Mesenchymal stem cell of Wharton's jelly (primary cell): ENCODE measurements around a stretch of chr21.

- CAGE, long polyA plus RNA: no peak
Observed at GRCh38 chr21:5118138-5118661, 5403.2 kb upstream of the TPTE start.

DNA sequence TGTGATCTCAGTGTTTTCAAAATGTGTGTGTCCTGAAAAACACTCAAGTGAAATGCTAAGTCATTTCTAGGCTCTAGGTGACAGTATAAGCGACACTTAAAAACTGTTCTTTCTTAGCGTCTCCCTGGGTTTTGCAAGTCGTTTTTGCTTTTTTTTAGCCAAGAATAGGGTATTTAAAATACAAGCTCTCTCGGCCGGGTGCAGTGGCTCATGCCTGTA lies 5394.2 kb upstream of the TPTE start:
- CAGE, long polyA plus RNA: no peak

DNA sequence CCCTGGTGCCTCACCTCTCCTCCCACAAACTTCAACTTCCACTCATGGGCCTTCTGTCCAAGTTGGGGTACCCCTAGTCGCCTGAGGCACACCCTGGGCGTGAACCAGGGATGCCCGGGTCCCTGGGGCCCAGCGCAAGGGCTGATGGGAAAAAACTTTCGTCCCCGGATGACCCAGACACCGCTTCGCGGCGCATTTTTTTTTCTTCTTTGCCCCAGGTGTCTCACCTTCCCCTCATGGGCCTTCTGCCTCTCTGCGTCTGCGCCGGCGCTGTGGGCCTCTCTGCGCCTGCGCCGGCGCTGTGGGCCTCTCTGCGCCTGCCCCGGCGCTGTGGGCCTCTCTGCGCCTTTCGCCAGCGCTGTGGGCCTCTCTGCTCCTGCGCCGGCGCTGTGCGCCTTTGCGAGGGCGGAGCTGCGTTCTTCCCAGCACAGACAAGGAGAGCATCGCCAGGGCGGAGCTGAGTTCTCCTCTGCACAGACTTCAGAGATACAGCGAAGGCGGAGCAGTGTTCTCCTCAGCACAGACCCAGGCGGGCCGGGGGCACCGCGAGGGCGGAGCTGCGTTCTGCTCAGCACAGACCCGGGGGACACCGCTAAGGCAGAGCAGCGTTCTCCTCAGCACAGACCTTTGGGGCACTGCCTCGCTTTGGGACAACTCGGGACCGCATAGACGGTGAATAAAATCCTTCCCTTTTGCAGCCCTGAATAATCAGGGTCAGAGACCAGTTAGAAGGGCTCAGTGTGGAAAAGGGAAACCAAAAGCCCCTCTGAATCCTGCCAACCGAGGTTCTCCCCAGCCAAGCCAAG lies 1706.0 kb upstream of the TPTE start:
- CAGE, long polyA plus RNA: no peak

DNA sequence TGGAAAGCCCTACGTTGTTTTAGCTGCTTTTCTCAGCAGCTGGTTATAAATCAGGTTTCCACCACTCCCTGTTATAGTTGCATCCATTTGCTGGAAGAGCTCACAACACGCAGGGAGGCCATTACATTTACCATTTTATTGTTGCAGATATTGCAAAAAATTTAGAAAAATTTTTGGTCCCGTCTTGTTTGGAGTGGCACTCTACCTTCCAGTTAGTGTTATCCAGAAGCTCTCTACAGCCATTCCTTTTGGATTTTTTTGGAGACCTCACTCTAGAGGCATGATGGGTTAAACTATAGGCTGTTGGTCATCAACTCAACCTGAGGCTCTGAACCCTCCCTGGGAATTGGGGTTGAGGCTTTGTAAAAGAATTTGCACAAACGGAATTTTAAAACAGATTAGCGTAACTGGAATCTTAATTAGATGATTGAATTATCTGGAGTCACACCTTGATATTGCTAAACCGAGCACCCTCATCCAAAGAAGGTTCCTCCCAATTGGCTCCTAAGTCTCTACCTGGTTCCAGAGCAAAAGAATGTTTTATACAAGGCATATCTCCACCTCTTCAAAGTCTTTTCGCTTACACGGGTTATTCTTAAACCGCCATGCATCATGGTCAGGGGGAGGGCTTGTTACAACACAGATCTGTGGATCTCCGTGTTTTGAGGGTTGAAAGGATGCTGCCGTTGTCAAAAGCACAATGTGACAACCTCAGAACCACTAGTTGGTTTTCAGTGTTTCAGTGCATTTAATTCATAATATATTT lies 1531.9 kb upstream of the TPTE start:
- CAGE, long polyA plus RNA: no peak

DNA sequence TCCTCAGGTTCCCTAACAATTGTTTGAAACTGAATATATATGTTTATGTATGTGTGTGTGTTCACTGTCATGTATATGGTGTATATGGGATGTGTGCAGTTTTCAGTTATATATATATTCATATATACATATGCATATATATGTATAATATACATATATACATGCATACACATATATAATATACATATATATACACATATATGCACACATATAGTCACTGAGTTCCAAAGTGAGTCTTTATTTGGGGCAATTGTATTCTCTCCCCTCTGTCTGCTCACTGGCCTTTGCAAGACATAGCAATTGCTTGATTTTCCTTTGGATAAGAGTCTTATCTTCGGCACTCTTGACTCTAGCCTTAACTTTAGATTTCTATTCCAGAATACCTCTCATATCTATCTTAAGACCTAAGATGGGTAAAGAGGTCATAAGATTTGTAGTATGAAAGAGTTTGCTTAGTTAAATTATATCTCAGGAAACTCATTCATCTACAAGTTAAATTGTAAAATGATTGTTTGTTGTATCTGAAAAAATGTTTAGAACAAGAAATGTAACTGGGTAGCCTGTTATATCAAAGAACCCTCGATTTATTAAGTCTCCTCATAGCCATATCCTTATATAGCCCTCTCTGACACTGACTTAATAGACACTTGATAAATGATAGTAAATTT lies 1523.4 kb upstream of the TPTE start:
- CAGE, long polyA plus RNA: no peak

DNA sequence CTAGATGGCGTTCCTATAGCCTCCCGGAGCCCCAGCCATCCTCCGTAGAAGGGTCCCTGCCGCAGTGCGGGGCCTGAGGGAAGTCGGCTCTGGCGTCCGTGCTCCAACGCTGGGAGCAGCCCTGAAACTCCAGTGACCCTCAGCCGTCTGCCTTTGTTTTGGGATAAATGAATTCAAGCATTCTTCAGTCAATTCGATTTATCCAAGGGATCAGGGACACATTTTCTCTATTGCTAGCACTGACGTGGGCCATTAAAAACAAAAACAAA lies 645 bp upstream of the HSPA13 start:
- CAGE, long polyA plus RNA: no peak

DNA sequence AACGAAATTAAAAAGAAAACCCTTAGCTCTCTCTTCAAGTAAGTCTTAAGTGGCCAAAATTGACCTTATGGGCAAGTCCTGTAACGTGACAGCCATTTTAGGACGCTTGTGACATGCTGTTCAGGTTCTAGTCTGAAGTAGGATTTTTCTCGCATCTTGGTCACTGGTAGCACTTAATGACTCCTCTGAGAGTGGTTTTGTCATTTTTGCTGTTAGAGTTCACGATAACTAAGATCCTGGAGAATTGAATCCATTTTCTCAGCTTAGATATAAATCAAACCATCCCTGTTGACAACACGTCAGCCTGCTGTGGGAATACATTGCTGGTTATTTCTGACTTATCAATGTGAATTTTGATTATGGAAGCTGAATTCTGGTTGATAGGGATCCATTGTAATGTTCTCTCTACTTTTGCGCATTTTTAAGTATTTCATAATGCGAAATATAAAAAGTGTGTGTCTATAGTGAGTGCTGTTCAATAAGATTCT lies 1.0 kb upstream of the HSPA13 start:
- CAGE, long polyA plus RNA: no peak

DNA sequence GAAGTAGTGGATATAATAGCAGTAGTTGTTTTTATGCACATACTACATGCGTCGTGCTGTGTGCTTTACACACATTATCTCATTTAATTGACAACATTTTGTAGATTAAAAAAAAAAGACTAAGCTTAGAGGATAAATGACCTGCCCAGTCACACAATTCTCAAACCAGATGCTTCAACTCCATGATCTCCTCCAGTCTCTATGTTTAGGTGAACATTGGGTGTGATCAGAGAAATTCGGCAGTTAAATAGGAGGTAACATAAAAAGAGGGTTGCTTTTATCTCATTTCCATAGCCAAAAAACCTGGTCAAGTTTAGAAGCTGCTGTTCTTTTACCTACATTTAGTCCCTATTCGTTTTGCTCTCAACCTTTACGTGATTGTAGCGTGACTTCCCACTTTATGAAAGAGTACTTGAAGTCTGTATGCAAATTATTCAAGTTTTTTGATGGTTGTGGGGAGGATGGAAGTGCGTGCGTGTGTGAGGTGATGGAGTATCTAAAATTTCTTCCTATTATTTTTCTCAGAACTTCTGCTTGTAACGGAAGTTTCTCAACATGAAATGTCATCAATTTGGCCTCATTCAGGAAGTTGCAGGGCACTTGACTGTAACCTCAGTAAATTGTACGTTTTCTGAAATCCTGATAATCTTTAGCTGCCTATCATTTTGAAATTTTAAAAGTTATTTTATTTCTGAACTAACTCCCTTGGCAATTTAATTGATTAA lies 64.1 kb downstream of the SAMSN1 start:
- CAGE, long polyA plus RNA: no peak

- CAGE, long polyA plus RNA: no peak
Observed at GRCh38 chr21:14522666-14523856, 23.1 kb downstream of the SAMSN1 start.

DNA sequence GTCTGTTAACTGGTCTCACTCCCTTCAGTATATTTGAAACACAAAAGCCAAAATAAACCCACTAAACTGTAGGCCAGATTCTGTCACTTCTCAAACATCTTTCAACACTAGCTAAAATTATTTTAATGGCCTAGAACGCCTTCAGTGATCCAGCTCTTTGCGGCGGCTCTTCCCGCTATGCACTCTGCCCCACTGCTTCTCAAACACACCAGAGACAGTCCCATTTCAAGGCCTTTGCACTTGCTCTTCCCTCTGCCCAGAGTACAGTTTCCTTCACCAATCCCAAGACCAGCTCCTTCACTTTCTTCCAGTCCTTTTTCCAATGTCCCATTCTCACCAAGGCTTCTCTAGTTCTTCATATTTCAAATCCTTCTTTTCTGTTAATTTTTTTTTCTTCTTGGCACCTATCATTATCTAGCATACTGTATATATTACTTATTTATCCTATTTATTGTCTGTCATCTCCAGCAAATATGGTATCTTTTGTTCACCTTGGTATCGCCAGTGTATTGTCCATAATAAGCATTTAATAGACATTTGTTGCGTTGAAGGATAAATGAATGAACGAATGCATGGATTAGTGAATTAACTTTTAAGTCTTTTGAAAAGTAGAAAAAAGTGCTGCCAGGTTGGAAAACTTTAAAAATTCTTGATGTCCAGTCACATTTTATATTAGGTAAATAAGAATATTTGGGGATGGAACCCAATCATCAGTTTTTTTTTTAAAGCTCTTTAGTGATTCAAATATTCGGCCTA lies 8.9 kb downstream of the SAMSN1 start:
- CAGE, long polyA plus RNA: no peak

- CAGE, long polyA plus RNA: no peak
Observed at GRCh38 chr21:14868970-14869274, 195.9 kb downstream of the NRIP1 start.

- CAGE, long polyA plus RNA: no peak
Observed at GRCh38 chr21:14962338-14963145, 102.3 kb downstream of the NRIP1 start.

DNA sequence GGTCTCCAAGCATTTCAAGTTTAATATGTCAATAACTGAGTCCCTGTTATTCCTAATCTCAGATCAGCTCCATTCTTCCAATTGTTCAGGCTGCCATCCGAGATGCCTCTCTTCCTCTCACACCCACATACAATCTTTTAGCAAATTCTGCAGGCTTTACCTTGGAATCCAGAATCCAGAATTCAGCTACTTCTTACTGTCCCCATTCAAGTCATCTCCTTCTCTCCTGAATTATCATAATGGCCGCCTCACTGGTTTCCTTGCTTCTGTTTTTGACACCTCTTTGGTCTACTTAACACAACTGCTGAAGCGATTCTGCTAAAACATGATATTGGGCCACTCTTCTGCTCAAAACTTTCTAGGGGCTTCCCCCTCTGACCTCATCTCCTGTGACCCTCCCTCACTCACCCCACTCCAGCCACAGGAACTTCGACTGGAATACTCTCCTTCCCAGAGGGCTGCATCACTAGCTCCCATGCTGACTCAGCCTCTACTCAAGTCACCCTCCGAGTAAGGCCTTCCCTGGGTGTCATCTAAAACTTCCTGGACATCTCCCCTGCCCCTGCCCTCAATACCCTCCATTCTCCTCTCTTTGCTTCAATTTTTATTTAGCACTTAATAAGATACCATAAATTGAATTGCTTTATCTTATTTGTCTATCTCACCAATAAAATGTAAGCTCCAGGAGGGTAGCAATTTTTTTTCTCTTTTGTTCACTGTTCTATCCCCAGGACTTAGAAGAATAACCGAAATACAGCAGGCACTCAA lies 35.7 kb downstream of the NRIP1 start:
- CAGE, long polyA plus RNA: no peak

DNA sequence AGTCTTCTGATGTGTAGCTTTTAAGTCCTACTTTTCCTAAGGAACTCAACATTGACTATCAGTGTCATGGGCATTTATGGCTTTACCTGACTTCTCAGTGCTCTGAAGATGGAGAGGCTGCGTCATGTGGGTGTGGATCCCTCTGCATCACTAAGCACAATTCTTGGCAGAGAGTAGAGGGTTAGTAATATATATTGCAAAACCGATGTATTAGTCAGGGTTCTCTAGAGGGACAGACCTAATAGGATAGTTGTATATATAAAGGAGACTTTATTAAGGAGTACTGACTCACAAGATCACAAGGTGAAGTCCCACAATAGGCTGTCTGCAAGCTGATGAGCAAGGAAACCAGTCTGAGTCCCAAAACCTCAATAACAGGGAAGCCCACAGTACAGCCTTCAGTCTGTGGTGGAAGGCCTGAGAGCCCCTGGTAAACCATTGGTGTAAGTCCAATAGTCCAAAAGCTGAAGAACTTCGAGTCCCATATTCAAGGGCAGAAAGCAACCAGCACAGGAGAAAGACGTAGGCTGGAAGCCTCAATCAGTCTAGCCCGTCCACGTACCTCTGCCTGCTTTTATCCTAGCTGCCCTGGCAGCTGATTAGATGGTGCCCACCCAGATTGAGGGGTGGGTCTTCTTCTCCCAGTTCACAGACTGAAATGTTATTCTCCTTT lies 159.7 kb upstream of the NRIP1 start:
- CAGE, long polyA plus RNA: no peak

DNA sequence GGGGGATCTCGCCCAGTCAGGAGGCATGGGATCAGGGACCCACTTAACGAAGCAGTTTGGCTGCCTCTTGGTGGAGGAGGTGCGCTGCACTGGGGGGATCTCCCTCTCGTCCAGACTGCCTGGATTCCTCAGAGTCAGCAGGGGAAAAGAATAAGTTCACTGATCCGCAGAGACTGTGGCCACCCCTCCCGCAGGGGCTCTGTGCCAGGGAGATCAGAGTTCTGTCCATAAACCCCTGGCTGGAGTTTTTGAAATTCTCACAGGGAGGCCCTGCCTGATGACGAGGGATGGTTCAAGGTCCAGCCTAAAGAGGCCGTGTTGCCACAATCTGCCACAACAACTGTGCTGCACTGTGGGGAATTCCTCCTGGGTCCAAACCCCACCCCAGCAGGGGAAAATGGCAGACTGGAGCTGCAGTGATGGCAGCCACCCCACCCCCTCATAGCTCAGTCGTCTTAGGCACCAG lies 273.9 kb upstream of the USP25 start:
- CAGE, long polyA plus RNA: no peak

DNA sequence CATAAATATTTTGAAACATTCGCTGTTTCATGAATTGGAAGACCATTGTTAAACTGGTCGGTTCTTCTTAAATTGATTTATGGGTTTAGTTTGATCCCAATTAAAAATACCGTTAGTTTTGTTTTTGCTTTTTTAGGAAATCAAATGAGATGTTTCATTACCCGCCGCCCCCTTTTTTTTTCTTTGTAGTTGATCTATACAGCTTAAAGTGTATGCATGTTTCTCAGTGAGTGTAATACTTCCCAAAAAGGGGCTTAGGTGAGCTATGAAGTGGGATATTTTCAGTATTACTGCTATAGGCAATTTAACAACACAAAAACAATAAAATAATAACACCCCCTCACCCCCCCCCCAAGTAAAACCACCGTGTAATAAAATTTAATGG lies 57.8 kb downstream of the USP25 start:
- CAGE, long polyA plus RNA: no peak

GRCh38 chr21:15831070-15832019 lies 101.6 kb downstream of the USP25 start:
- CAGE, long polyA plus RNA: no peak

DNA sequence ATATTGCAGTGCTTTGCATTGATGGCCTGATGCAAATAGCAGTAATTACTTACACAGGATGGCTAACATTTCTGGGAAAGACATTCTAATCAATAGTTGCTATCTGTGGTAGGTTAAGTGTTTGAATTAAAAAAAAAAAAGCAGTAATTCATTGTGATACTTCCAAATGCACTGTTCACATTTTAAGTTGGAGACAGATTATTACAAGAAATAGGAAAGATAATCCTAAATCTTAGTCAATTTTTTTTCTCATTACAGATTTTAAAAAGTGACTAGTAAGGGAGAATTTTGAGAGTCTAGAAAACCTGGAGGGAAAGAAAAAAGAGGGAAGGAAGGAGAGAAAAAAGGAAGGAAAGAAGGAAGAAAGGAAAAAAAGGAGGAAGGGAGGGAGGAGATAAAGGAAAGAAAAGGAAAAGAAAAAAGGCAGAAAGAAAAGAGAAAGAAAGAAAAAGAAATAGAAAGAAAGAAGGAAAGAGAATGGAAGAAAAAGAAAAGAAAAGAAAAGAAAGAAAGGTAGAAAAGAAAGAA lies 677.5 kb downstream of the USP25 start:
- CAGE, long polyA plus RNA: no peak

- CAGE, long polyA plus RNA: no peak
Observed at GRCh38 chr21:16407741-16408341, 678.1 kb downstream of the USP25 start.

GRCh38 chr21:16539706-16539905 lies 809.8 kb downstream of the USP25 start:
- CAGE, long polyA plus RNA: no peak